ENCODE results near the genes TASP1 and FLRT3.

DNA sequence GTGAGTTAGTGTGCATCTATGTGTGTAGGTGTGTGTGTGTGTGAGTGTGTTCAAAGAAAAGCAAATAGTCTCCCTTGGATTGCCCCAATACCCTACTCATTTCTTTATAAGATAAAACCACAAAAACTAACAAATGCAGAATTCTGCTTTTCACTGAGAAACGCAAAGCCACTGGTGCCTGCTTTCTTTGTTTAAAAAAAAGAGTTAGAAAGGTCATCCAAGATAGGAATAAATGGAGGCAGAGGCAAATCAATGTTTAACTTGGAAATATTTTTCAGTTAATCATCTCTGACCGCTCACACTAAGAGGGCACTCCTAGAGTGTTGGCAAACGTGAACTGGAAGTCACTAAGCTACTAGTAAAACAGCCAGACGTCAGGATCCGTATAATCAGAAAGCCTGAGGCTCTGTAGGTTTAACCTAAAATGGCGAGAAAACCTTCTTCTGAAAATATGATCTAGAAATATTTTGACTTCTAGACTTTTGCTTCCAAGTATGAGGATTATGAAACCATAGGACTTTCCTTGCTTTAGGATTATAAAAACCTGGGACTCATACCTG, 37.5 kb upstream of the JAG1 start:
- PRO-cap = no peak

DNA sequence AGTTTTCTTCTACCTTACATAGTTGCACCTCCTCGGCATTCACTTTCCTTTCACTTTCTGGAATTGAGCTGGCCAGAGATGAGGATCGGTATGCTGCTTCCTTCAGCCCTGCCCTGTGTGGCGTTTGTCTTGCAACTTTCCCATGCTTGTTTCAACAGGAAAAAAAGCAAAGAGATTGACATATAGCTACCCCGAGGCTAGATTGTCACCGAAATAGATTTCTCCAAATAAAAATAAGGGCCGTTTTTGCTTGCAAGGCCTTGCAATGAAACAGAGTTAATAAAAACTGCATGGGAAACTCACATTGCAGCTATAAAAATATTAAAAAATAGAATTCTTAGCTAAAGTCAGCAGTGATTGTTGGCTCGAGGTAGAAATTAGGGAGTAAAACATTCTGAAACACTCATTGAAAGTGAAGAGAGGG, 65.9 kb upstream of the JAG1 start:
- PRO-cap = no peak

- PRO-cap = no peak
These were observed 368.5 kb downstream of the BTBD3 start for GRCh38 chr20:12286272-12286551.

- PRO-cap = no peak
These were observed 806 bp upstream of the ISM1 start for GRCh38 chr20:13219947-13220988.

DNA sequence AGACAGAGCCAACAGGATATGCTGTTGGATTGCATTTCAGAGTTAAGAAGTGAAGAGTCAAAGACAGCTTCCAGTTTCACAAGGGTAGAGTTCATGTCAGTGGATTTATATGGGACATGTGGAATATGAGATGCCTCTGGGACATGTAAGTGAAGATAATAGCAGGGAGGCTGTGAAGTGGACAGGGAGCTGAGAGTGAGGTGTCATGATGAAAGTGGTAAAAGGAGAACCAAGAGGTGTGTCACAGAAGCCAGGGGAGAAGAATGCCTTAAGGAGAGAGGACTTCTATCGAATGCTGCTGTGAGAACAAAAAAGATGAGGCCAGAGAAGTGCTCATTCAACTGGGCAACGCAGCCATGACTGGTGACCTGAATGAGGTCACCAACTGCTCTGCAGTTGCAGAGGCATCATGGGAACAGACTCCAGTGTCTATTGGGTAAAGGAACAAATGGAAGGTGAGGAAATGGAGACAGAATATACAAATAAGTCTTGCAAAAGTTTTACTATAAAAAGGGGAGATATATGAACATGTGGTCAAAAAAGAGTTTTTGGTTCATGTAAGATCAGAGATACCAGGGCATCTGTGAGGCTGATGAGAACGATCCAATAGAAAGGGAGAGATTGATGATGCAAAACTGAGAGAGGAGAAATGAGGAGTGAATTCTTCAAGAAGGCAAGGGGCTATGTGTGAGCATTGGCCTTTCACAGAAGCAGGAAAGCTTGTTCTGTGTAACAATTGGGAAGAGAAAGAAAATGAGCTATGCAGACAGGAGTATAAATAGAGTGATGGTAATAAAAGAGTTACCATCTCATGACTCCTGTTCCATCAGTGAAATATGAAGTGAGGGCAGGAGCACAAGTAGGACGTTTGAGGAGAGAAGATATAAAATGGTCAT, 20.0 kb downstream of the ISM1 start:
- PRO-cap = no peak

GRCh38 chr20:13638203-13639350, at the start of gene TASP1:
Gene TASP1 (minus strand): TSS chr20:13638932.
- PRO-cap = bidirectional peak, plus-strand start at chr20:13638663, minus-strand start at chr20:13638427; unidirectional peak, minus-strand start at chr20:13638917

- PRO-cap = no peak
These were observed 7.1 kb downstream of the NDUFAF5 start for GRCh38 chr20:13791581-13792634.

DNA sequence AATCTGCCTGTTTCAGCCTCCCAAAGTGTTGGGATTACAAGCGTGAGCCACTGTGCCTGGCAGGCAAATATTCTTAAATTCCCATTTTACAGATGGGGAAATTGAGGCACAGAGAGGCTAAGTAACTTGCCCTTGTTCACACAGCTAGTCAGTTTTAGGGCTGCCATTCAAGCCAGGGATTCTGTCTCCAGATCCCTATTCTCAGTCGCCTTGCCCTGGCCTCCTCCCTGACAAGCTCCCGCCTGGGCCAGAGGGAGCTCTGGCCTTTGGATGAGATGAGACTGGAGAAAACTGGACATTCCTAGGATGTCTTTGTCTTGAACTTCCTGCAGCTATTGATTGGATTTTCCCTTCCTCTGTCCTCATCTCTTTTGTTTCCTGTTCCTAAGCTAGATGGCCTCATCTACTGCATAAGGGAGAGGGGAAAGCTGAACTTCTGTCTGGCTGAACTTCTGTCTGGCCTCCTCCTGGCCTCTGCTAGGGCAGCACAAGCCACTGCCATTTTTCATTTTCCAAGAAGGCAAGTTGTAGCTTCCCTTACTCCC, 90.6 kb downstream of the NDUFAF5 start:
- PRO-cap = no peak

DNA sequence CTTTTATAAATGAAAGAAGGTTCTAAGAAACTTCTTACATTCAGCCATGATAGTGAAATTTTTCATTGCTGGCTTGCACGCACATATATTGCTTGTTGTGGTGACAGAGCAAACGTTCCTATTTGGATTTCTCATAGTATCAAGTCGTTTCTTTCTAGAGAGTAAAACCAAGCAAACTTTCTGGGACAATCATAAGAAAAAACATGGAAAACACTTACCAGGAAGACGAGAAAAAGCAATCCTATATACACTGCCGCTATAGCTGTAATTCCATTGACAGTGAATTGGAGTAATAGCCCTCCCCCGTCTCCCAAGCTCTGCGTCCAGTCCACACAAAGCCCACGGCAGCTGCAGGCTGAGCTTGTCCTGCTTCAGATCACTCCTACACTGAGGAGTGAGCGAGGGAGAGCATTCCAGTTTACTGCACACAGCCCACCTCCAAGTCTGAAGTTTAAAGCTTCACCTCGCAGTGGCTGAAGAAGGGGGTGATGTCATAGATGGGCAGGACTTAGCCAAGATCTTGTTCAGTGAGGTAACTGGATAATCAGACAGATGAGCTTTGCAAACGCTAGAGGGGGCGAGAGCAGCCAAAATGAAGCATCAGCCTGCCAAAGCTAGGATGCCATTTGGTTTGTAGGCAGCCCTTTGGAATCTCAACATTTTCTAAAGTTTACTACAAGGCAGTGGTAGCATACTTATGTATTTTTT, at the start of gene FLRT3:
TSS of gene FLRT3 (minus strand) at position 427 of the 708 bp plus-strand sequence.
- PRO-cap = unidirectional peak, minus-strand start at position 446 of the sequence

GRCh38 chr20:14467517-14468012, 130.2 kb upstream of the FLRT3 start:
- PRO-cap = no peak

- PRO-cap = no peak
These were observed 647.5 kb upstream of the FLRT3 start for GRCh38 chr20:14984812-14985499.

DNA sequence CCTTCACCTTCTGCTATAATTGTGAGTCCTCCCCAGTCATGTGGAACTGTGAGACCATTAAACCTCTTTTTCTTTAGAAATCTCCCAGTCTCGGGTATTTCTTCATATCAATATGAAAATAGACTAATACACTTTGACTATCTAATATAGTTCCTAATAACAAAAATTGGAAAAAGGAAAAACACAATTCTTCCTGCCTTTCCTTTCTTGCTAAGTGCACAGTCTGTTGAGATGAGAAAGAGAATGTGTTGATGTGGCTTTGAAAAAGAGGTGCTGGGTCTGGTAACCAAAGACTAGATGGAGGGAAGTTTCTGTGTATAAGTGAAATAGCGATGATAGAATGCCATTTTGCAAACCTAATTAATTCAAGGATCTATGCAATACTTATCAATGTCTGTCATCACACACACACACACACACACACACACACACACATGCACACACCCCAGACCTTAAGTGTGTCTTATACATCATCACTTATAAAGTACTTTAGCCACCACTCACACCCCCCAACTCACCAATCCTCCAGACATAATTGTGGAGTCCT, 957.9 kb upstream of the FLRT3 start:
- PRO-cap = no peak

- PRO-cap = no peak
These were observed 597.0 kb downstream of the KIF16B start for GRCh38 chr20:15976275-15976699.

GRCh38 chr20:15985771-15986376, 587.4 kb downstream of the KIF16B start:
- PRO-cap = no peak

DNA sequence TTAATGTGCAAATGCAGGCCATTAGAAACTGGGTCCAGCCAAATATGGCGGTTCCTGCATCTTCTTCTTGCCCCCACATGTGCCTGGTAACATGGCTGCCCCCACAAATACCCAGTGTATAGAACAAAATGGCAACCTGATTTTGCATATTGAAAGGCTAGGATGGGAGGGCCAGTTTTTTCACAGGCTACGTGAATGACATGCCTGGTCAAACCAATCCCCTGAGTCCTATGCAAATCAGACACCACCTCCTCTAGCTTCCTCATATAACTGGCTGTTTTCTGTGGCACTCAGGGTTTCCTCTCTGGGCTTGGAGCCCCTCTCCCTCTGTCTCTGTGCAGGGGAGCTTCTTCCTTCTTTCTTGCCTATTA, 372.1 kb downstream of the KIF16B start:
- PRO-cap = no peak

DNA sequence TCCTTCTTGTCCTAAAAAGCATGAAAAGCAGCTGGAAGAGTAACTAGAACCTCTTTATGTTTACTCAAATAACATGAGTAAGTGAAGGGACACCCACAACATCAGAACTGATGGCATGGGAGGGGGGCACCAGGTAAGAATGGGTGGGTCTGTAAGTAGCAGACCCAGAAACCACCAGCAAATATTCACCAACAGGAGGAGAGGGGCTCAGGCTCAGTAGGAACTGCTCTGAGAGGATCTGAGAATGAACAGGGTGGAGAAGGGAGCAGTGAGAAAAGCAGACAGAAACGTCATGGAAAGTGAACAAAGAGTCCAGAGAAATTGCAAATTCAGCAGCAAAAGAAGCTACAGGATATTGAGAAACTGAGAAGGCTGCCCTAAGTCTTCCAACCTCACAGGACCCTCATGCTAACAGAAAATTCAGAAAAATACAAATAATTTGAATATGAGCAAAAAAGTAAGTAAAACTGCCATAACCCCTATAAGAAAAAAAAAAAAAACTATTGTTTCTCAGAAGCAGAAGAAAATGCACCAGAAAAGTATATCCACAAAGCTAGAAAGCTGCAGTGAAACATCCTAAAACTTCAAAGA, 121.2 kb downstream of the KIF16B start:
- PRO-cap = no peak

- PRO-cap = no peak
These were observed 150.1 kb downstream of the OTOR start for GRCh38 chr20:16898239-16898608.

DNA sequence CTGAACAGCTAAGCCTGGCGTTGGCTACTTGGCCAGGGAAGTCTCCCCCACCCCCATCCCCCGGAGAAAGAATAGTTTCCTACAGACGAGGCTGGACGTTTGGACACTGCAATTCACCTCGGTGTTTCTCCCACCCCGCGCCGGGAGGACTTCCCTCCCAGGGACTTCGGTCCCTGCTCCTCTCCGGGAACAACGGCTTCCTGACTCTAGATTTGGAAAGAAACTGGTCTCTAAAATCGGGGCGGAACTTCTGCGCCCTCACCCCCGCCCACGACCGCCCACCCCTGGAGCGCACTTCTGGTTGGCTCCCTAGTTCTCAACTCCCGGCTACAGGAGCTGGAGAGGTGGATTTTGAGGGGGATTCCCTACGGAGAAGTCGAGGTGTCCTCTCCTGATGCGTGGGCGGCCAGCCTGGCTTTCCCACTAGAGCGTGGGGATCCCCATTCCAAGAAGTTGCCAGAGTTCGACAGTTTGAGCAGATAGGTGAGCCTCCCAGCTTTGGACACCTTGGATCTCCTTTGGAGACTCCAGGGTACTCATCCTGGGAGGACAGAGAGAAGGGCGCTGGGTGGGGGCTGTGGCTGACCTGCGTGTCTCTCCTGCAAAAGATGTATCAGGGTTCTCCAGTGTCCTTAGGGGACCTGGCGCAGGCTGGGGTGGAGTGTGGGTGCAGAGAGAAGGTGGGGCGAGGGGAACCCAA, 1.1 kb downstream of the PCSK2 start:
- PRO-cap = no peak

DNA sequence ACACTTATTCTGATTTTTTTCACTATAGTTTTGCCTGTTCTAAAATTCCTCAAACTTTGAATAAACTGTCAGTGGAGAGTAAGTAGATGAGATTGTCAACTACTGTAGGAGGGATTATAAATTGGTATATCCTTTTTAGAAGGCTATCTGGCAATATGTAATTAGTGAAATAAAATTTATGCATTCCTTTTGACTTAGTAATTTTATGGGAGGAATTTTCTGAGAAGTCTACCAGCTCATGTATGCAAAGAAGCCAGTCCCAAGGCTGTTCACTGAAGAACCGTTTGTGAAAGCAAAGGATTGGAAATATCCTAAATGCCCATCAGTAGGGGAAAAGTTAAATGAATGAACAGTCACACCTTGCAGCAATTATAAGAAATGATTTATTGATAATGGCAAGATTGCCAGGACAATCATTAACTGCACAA, 4.7 kb upstream of the DSTN start:
- PRO-cap = no peak

- PRO-cap = no peak
These were observed 43.7 kb downstream of the DSTN start for GRCh38 chr20:17613236-17614349.